Measurements from ENCODE around the genes USP43 and MYH8.

- PRO-cap = no peak
- RAMPAGE, long total RNA, 2 experiments = no peak in any of the 2 experiments
Measured at GRCh38 chr17:8909519-8909730, 42.0 kb upstream of the PIK3R6 start.

DNA sequence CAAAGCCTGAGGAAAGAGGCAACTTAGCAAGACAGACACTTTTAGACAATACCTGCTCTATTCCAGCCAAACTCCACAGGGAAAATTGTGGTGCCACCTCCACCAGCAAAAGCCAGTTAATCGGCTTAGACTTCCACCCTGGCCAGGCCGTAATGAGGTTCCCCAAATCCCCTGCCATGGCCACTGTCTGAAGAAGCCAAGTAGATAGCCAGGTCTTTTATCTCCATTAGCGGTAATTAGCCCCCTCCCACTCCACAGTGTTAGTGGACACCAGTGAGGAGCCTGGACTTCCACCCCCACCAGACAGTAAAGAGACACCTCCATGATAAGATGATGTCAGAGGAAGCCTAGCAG is 38.3 kb downstream of the PIK3R5 start:
- PRO-cap = no peak
- RAMPAGE, long total RNA, 2 experiments = no peak in any of the 2 experiments

- PRO-cap = no peak
- RAMPAGE, long total RNA, 2 experiments = no peak in any of the 2 experiments
Measured at GRCh38 chr17:8934881-8935766, 30.4 kb downstream of the PIK3R5 start.

DNA sequence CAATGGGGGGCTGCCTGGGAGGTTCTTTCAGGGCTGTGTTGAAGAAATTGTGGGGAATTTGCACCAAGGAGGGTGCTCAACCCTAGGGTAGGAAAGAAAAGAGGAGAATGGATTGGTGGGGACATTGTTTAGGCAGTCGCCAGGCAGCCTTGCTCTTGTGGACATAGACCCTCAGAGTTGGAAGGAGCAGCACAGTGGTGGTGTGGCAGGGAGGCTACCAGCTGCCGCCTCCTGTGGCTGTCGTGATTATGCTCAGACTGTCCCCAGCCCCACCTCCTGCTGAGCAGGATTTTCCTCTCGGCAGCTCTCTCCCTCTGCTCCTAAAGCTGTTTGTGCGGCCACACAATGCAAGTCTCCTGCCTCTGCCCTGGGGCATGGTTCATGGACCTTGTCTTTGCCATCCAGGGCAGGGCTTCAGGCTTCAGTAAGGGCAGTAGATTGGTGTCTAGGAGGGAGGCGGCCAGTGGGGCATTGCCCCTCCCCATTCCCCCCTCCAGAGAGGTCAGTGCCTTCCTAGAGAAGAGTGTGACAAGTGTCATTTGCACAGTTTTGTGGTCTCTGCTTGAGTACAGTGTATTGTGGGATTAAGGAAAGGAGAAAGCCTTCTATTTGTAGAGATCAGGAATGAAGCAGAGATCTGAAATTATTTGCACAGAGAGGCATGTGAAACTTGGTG is 175.0 kb downstream of the NTN1 start:
- PRO-cap = no peak
- RAMPAGE, long total RNA, 2 experiments = no peak in any of the 2 experiments

DNA sequence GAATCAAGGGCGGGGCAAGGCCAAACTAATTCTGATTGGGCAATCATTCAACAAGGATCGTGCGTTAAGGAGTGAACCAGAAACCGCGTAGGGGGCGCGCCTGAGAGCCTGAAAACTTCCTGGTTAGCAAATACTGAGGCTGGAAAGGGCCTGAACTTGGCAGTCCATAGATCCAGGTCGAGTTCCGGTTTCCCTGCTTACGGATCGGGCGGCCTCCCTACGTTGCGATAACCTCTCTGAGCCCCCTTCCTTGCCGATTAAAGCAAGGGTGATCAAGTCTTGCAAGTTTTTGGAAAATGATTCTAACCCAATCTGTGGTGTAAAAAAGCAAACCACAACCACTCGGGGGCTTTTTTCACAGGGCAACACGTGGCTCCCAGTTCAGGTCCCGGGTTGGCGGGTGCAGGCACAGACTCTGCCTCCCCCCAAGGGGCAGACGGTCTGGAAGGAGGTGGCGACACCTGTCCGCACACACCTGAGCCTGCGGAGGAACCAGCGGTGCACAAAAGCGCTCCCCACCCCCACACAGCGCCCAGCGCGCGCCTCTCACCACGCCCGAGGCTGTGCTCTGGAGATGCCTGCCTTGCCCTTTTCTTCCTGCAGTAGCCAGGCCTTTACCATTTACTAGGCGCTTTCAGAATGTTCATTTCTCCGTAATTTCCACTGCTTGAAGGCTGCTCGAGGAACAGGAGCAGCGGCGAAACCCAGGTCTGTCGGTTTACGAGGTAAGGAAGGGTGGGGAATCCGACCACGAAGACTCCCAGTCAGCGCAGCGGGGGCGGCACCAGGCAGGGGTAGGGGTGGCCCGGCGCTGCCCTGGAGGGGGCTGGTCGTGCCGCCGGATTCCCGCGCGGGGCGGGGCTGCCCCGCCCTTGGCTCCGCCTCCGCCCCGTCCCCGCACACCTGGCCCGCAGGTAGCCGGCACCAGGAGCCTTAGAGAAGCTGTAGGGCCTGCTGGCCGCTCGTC is at the start of gene USP43:
TSS of gene USP43 (plus strand) at position 900 of the 967 bp plus-strand sequence.
- PRO-cap = bidirectional peak, plus-strand start at position 79 of the sequence, minus-strand start outside the sequence; unidirectional peak, plus-strand start at position 379 of the sequence; bidirectional peak, plus-strand start at position 435 of the sequence, minus-strand start at position 477 of the sequence; bidirectional peak, plus-strand start at position 561 of the sequence, minus-strand start at position 560 of the sequence; bidirectional peak, plus-strand start at position 936 of the sequence, minus-strand start at position 759 of the sequence
- RAMPAGE, long total RNA, 2 experiments = start-site peak on the plus strand in 1 of 2 experiments, centred at position 271 of the sequence, 7 reads per replicate; start-site peak on the minus strand in 1 of 2 experiments, centred at position 792 of the sequence, 8 reads per replicate

DNA sequence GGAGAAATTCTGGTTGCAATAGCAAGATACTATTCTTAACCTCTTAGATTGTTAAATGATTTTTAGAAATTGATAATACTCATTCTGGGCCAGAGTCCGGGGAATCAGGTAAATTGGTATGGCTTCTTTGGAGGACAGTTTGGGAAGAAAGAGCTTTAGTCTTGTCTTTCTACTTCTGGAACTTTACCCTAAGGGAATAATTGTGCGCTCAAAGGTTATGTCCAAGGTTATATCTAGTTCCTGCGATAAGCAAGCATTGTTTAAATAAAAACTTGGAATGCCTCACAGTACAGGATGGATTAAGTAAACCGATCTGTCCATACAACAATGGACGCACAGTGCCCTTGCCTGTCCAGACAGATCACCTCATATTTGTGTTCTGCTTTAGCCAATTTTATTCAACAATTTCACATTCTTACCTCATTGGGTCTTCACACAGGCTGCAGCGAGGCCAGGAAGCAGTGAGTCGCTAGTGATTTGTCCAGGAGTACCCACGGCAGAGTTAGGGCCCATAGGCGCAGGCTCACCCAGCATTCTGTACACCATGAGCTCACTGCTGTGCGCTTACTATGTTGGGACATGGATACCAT is 39.6 kb downstream of the USP43 start:
- PRO-cap = no peak
- RAMPAGE, long total RNA, 2 experiments = no peak in any of the 2 experiments

DNA sequence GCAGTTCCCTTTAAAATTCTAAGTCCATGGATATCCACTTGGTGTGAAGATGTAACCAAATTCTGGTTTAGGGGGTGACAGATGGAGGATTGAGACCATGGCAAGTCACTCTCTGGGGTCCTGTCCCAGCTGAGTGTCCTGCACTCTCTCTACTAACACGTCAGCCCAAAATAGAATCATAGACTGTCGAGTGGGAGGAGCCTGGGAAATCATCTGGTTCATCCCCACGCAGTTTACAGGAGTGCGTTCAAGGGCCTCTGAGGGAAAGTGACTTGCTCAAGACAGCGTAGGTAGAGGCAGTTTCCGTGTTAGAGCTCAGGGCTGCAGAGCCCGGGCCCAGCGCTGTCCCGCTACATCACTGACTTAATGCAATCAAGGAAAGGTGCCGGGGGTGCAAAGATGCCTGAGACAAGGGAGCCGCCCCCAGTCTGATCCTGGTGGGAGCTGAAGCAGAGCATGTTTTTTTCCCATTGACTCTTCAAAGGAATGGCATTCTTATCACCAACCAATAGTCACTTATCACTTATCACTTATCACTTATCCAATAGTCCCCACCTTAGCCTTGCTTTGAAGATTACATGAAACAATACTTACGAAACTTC is 10.3 kb downstream of the GSG1L2 start:
- PRO-cap = no peak
- RAMPAGE, long total RNA, 2 experiments = no peak in any of the 2 experiments

- PRO-cap = no peak
- RAMPAGE, long total RNA, 2 experiments = no peak in any of the 2 experiments
Measured at GRCh38 chr17:9958110-9958452, 53.0 kb upstream of the RCVRN start.

DNA sequence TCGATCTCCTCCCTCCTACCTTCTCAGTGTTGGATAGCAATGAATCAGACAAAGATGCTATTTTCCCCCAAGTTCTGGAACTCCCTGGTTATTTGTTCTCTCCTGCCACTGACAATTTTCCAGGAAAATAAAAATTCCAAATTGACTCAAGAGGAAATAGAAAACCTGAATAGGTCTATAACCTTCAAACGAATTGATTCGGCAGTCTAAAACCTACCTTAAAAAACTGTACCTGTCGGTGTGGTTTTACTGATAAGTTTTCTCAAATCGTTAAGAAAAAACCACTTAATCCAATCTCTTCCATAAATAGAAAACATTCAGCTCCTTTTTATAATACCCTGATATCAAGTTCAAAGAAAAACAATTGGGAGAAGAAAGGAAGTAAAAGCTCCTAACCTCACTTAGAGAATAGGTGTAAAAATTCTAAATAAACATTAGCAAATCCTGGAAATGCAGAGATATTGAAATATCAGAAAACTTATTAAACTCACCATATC is 123.9 kb downstream of the GAS7 start:
- PRO-cap = no peak
- RAMPAGE, long total RNA, 2 experiments = no peak in any of the 2 experiments

DNA sequence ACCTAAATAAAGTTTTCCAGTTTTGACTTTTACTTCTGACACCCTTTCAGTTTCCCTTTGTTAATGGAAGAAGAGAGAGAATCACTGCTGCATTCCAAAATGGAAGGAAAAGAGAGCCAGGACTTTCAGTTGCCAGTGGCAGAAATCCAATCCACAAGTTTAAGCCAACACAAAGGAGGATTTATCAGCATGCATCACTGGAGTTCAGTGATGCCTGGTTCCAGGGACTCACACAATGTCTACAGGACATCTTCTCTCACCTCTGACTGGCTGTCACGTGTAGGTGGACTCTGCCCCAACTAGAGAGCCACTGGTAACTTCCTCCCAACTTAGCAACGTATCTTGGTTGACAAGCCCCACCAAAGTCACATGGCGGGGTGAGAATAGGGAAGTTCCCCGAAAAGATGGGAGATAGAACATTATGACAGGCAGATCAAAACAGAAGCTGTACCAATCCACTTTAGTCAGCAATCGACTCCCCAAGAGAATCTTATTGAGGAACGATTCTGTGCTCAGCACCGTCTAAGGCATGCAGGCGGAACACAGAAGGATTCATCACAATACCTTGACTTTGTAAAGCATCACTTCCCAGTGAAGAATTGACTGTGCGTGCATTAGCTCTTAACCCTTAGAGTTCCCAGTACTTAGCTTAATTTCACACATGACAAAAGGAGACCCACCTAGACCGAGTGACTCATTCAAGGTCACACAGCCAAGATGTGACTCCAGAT is 46.4 kb downstream of the GAS7 start:
- PRO-cap = no peak
- RAMPAGE, long total RNA, 2 experiments = no peak in any of the 2 experiments

GRCh38 chr17:10276543-10277154 is 78.2 kb upstream of the GAS7 start:
- PRO-cap = no peak
- RAMPAGE, long total RNA, 2 experiments = no peak in any of the 2 experiments

DNA sequence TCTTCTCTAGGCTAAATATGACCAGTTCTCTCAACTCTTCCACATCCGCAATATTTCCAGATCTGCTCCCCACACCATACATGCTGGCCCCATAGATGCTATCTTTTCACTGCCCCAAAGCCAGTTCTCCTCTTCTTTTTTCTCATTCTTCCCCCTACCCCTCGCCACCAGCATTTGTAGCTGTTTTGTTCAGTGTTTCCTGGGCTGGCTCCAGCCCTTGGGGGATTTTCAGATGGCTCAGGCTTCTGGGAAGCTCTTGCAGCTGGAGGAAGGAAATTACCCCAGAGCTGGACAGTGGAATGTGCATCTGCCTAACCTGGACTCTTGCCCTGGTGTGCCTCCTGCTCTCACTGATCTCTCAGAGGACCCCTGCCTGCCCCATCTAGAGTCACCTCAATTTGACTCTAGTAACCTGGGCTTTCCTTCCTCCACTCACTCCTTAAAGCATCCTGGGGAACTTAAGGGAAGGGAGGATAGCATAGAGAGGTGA is 82.8 kb downstream of the MYH13 start:
- PRO-cap = no peak
- RAMPAGE, long total RNA, 2 experiments = no peak in any of the 2 experiments

DNA sequence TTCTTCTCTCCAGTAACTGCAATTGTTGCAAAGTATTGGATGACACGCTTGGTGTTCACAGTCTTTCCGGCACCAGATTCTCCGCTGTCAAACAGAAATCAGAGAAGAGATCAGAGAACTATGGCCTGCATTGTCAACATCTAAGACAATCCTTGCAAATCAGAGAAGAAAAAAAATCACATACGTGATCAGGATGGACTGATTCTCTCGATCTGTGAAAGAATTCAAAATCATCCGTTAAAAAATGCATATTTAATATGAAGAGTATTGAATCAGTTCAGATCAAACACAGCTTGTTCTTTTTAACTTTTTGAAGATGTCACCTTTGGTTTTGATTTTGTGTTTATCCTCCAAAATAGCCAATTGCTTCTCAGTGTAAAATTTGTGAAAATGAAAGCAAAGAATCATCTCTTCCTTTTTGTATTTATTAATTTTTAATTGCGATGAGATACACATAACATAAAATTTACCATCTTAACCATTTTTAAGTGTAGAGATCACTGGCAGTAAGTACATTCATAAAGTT is 6.2 kb downstream of the MYH8 start:
- PRO-cap = no peak
- RAMPAGE, long total RNA, 2 experiments = no peak in any of the 2 experiments

GRCh38 chr17:10421671-10422394 is at the start of gene MYH8:
Gene MYH8 (minus strand): TSS chr17:10421950.
- PRO-cap = no peak
- RAMPAGE, long total RNA, 2 experiments = no peak in any of the 2 experiments

GRCh38 chr17:10716280-10716809 is 13.5 kb downstream of the TMEM220 start:
- PRO-cap = no peak
- RAMPAGE, long total RNA, 2 experiments = no peak in any of the 2 experiments

DNA sequence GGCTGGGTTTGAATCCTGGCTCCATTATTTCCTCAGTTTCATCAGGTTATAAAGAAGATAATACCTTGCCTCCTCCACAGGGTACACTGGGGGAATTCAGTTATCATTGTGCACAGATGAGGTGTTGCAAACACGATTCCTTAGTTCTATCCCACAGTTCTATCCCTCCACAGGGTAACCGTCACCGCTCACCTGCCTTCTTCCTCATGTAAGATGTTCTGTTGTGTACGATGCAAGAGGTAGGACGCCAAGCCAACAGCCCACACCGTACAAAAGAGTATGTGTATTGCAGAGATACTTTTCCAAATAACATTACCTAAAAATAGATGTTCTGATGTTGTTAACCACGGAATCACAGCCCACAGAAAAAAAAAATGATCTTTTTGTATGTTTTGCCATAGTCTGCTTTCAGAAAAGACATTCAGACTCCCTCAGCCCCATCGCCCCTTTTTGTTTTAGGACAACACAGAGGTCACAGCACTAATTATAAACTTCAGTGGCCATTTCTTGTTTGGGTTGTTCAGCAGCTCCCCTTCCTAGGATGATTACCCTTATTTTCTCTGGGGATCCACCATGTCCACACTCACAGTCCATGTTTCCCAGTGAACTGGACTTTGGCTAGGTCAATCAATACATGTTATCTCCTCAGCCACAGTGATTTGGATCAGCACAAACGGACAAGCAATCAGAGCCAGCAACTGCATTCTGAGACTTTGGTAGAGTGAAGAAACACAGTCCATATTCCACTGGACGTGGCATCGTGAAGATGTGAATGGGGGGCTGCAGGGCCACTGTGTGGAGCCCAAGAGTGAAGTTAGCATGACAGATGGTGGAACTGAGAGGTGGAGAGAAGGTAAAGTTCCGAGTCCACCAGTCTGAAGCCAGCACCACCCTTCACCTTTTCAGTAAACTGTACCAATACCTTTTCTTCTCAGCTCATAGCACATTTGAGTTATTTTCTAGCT is 4.7 kb downstream of the TMEM220 start:
- PRO-cap = no peak
- RAMPAGE, long total RNA, 2 experiments = start-site peak on the minus strand in 1 of 2 experiments, centred at position 384 of the sequence, 6 reads per replicate

DNA sequence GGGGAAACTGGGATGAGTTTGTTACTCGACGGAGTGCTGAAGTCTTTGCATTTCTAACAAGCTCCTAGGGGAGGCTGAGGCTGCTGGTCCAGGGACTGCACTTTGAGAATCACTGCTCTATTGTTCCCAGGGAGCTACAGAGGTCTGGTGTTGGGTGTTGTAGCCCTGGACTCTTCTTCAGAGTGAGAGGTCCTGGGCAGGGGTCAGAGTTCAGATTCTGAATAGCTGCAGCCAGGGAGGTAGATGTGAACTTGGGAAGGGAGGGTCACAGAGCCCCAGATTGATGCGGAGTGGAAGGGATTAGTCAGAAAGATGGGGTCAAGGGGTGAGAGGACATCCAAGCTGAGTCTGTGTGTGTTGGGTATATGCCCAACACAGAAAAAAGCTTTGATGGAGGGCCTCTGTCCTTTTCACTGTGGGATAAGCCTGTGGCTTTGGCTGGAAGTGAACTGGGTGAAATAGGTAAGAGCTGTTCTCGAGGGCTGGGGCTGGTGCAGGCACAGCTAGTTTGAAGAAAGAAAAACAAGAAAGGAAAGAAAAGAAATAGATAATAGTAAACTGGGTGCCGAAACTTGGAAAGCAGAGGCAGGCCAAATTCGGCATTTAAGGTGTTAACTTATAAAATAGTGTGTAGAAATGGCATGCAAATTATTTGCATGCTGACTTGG is 14.0 kb downstream of the TMEM238L start:
- PRO-cap = no peak
- RAMPAGE, long total RNA, 2 experiments = no peak in any of the 2 experiments

DNA sequence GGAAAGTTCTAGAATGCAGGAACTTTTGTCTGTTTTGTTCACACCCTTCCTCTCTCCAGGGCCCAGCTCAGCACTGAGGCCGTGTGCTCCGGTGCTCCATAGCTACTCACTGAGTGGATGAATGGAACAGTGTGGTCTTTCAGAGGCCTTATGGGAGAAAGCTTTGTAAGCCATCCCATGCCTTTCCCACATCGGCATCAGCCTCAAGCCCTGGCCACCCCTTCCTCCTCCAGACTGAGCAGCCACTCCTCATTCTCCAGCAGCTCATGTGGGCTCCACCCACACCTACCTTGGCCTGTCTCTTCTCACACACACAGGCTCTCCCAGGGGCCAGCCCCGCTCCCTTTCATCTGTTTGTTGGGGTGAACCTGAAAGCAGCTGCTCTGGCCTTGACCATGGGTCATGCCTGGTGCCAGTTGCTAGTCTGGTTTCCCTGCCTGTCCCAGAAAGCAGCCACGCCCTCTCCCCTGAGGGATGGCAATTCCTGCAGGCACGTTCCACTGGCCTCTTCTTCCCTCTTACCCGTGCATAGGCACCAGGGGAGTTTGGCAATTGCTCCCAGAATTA is 11.3 kb upstream of the TMEM238L start:
- PRO-cap = no peak
- RAMPAGE, long total RNA, 2 experiments = no peak in any of the 2 experiments

- PRO-cap = unidirectional peak, plus-strand start at chr17:11240253
- RAMPAGE, long total RNA, 2 experiments = no peak in any of the 2 experiments
Measured at GRCh38 chr17:11240010-11240881, 767 bp upstream of the SHISA6 start.

DNA sequence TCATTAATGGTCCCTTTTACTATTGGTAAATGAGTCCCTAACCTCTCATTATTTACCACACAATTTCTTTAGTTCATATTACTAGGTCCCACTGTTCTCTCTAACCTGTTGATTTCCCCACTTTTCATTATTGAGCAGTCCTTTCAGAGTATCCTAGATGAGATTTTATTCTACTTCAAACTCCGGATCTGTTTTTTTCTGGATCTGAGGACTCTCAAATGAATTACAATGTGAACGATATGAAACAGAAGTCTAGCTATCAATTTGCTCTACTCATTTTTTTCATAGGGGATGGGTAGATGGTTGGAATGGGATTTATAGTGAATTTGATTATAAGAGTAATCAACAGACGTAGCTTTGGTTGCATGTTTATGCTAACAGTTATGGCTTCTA is 3.3 kb downstream of the MAP2K4 start:
- PRO-cap = no peak
- RAMPAGE, long total RNA, 2 experiments = no peak in any of the 2 experiments

Data from body of pancreas (tissue), 2 donors.